LNCaP clone FGC (cell line): ENCODE measurements around a stretch of chr12.

- RRBS, 2 experiments = no CpG with 5 or more reads among the region's 8 CpGs
Measured at GRCh38 chr12:95210308-95211305, 6.7 kb downstream of the FGD6 start.

- RRBS, 2 experiments = under 1 to 2% methylated on average over 6 to 7 of the region's 37 CpGs
Measured at GRCh38 chr12:95217987-95218619, 496 bp downstream of the VEZT start.

- RRBS, 2 experiments = no CpG with 5 or more reads among the region's 5 CpGs
Measured at GRCh38 chr12:95225509-95226274, 8.1 kb downstream of the VEZT start.

GRCh38 chr12:95317997-95318675, 100.5 kb downstream of the VEZT start:
- RRBS, 2 experiments = no CpG with 5 or more reads among the region's 3 CpGs

- RRBS, 2 experiments = no CpG with 5 or more reads among the region's 5 CpGs
Measured at GRCh38 chr12:95445954-95446292, 28.0 kb upstream of the METAP2 start.

DNA sequence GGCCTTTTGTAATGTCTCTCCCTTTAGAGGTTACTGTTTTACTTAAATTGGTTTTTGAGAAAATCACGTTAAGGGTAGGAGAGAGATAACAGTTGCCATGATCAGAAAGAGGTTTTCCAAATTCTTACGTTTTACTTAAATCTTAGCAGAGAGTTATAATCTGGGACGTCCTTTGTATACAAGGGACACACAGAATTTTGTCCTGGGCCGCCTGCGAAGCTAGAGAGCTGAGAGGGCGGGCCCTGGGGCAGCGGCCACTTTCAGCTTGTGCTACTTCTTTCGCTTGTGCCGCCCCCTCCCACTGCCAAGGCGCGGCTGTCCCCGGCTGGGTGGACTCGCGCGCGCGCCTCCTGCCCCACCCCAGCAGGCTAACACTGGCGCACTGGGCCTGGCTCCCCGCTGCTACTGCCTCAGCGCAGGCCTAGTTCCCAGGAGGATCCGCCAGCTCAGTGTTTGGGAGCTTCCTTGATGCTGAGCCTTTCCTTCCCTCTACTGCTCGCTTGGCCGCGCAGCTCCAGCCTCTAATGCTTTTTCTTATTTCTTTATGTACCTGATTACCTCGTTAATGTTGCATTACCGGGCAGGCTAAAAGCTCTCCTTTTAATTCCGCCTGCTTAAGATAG, 27.5 kb upstream of the METAP2 start:
- RRBS, 2 experiments = no CpG with 5 or more reads among the region's 27 CpGs

GRCh38 chr12:95474528-95474891, 558 bp downstream of the METAP2 start:
- RRBS, 2 experiments = no CpG with 5 or more reads among the region's 21 CpGs

GRCh38 chr12:95546200-95546995, 4.9 kb downstream of the USP44 start:
- RRBS, 2 experiments = no CpG with 5 or more reads among the region's 15 CpGs

DNA sequence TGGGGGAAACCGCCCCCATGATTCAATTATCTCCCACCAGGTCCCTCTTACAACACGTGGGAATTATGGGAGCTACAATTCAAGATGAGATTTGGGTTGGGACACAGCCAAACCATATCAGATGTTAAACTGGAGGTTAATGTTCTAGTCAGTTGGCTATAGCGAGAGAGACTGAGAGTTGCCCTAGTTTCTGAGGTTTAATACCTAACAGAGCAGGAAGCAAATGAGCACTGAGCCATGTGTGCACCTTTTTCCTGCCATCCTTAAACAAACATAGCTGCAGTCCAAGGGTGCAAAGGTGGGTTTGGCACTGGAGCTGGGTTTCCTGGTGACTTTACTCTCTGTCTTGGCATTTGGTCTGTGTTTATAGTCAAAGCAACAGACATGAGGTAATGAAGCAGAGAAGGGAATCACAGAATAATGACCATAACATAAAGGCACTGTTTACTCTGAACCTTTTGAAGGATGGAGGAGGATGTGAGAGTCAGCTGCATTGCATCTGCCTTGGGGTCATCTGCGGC, 83.6 kb upstream of the USP44 start:
- RRBS, 2 experiments = no CpG with 5 or more reads among the region's 4 CpGs

- RRBS, 2 experiments = no CpG with 5 or more reads among the region's 1 CpG
Measured at GRCh38 chr12:95763742-95764397, 26.7 kb downstream of the NTN4 start.

DNA sequence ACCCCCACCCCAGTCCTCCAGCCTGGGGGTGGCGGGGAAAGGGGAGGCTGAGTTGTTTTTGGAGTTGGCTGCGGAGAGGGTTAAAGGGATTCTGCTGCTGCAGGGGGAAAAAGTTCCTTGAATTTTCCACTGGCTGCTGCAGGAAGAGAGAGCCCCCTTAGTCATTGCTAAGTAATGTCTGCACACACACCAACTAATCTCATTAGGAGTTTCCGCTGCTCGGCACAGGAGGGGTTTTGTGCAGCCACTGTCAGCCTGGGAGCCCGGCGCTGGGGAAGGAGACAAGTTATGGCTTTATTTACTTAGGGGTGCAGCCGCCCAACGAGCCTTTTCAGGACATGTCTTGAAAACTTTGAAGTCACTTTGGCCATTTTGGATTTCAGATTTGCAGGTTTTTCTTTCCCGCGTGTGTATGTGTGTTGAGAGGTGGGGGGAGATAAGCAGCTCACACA, 1.8 kb downstream of the ELK3 start:
- RRBS, 2 experiments = no CpG with 5 or more reads among the region's 10 CpGs

DNA sequence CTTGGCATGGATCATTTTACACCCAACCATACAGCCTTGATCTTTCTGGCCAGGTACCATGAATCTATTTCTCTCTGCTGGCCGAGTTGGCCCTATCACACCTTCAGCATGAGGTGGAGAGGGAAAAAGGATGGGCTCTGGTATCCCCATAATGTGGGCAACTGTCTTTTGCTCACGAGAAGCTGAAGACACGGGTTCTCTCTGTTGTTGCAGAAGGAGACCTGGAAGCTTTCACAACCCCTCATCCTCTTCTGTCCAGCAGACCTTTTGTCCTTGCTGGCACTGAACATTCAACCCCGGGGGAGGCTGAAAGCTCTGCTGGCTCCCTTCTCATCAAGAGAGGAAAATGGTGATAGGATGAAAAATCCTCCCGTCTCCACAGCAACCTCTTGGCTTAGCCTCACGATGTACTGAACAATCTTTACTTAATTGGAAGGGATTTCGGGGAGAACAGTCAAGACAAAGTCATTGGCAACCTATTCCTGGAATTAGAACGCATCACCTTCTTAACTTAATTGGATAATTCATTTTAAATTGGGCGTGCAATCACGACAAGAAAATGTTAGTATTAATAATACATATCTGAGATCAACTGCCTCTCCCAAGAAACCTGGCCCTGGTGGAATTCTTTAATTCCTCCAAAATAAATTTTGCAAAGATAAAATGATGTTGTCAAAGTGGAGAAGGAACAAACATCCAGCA, 39.0 kb downstream of the ELK3 start:
- RRBS, 2 experiments = no CpG with 5 or more reads among the region's 10 CpGs

DNA sequence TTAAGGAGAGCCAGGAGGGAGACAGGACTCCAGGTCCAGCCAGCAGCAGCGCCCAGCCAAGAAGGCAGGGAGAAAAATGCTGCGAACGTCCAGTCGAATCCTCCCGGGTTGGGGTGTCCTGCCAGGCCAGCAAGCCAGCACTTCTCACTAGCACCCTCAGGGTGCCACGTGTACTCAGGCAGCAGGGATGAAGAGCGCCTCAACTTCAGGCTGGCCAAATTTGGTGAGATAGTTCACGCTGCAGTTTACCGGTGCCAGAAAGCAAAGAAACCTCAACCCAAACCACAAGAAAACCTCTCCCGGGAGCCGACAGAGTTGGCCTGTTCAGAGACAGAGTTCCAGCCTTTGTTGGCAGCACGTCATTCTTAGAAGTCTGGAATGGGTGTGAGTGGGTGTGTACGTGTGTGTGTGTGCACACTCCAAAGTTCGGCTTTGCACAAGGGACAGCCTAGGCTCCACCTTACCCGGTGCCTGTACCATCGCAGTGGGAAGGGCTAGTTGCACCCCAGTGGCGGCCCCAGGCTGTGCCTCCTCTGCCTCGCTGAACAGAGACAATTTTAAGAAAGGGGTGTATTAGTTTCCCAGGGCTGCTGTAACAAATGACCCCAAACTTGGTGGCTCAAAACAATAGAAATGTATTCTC, 42.1 kb downstream of the ELK3 start:
- RRBS, 2 experiments = no CpG with 5 or more reads among the region's 18 CpGs

GRCh38 chr12:96268896-96269868, 75.0 kb downstream of the ELK3 start:
- RRBS, 2 experiments = no CpG with 5 or more reads among the region's 3 CpGs

DNA sequence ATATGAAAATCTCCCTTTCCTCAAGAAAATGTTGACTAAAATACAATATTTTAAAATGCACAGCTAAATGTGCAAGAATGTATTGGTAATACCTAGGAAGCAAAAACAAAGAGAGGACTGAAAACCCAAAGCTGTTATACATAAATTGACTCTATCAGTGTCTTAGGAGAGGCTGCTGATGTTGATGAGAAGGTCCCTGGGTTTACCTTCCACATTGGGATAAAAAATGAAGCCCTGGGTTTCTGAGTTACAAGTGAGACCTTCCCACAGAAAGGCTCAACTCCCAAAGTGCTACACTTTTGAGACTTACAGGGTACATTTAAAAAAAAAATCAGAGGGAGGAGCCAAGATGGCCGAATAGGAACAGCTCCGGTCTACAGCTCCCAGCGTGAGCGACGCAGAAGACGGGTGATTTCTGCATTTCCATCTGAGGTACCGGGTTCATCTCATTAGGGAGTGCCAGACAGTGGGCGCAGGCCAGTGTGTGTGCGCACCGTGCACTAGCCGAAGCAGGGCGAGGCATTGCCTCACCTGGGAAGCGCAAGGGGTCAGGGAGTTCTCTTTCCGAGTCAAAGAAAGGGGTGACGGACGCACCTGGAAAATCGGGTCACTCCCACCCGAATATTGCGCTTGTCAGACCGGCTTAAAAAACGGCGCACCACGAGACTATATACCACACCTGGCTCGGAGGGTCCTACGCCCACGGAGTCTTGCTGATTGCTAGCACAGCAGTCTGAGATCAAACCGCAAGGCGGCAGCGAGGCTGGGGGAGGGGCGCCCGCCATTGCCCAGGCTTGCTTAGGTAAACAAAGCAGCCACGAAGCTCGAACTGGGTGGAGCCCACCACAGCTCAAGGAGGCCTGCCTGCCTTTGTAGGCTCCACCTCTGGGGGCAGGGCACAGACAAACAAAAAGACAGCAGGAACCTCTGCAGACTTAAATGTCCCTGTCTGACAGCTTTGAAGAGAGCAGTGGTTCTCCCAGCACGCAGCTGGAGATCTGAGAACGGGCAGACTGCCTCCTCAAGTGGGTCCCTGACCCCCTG, 84.3 kb downstream of the CDK17 start:
- RRBS, 2 experiments = no CpG with 5 or more reads among the region's 35 CpGs

GRCh38 chr12:96359100-96359464, 41.2 kb downstream of the CDK17 start:
- RRBS, 2 experiments = no CpG with 5 or more reads among the region's 1 CpG

- RRBS, 2 experiments = no CpG with 5 or more reads among the region's 1 CpG
Measured at GRCh38 chr12:96365747-96366220, 34.5 kb downstream of the CDK17 start.

DNA sequence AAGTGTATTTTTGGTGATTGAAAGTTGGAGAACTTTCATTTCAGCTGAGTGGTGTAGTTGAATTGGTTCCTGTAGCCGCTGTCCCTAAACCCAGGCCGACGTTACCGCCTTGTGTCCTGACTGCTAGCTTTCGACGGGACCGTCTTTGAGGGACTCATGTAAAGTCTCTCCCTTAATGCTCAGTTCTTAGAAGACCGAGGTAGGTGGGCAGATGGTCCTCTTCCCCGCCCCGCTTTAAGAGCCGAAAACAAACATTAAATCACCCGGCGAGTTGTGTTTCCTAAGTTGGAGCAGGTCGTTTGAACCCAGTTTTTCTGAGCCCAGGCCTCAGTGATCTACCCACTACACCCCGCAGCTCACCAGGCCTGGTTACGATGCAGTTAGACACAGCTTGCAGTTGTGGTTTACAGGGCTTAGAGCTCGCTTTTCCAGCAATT, 619 bp downstream of the NEDD1 start:
- RRBS, 2 experiments = no CpG with 5 or more reads among the region's 17 CpGs

- RRBS, 2 experiments = 66 to 73% methylated on average over 11 to 12 of the region's 62 CpGs
Measured at GRCh38 chr12:96985384-96986531, 78.7 kb downstream of the NEDD1 start.

- RRBS, 2 experiments = no CpG with 5 or more reads among the region's 10 CpGs
Measured at GRCh38 chr12:97276198-97276809, 369.2 kb downstream of the NEDD1 start.